Karpas-422 (cell line): ENCODE results near the gene OVCH1.

DNA sequence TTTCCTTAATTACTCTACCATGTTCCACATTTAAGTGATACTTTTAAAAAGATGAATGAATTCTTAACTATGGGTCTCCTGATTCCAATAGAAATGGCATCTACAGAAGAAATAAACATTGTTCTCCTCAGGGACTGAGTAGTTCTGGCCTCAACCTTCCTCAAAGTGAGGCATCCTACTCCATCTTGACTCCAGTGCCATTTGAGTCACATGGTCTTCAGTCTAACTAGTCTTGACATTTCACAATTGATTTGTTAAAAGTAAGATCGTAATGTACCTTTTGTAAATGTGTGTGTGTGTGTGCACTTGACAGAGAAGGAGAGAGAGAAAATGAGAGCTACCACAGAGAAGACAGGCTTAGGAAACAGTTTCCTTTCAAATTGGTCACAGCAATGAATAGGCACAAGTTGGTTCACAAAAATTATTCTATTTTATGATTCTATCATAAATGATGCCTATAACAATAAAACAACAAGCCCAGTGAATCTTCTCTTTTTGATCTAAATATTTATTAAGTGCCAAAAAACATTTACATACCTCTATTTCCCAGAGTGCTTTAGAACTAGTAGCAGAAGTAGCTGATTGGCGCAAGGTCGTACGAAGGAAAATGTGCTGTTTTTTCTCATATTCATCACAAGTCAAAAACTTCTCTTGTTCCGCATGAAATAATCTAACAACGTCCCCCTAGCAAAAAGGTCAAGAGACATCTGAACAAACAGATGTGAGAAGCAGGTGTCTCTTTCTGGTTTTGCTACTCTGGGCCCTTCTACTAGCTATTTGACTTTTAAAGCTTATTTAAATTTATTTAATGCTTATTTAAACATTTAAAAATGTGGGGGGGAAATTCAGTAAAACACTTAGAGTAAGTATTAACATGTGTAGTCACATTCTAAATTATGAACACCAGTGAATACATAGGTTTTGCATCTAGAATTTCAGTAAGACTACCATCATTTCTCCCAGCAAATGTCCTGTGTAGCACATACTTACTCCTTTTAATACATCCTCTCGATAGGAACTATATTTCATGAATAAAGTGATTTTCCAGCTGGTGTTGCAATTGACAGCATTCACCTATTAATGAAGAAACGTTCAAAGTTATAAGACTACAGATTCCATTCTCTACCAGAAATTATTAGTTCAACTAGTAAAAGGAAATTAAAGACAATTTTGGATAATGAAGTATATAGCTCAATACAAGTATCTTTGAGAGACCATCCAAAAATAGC, 117.8 kb downstream of the ITPR2 start:
- PRO-cap, result no peak
- RAMPAGE, long total RNA, result no peak

- PRO-cap, result unidirectional peak, plus-strand start at chr12:26830937; unidirectional peak, plus-strand start at chr12:26831084
- RAMPAGE, long total RNA, result no peak
Measured at GRCh38 chr12:26830513-26831858, 2.0 kb downstream of the ITPR2 start.

DNA sequence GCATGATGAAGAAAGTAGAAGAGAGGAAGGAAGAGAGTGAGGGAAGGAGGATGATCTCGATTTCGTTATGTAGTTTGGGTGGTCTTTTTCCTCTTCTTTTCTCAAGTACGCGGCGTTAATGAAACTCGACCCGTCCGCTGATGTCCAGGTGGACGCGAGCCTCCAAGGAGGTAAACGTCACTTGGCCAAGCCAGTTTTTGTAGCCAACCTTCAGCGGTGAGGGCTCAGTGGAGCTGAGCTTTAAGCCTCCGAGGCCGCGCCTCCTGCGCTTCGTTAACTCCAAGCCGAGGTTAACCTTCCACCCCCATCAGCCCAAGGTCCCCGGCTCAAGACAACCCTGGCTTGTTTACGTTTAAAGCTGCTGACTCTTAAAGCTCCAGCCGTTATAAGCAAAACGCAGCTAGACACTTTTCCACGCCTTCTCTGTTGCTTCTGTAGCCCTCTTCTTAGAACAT, 750 bp upstream of the ITPR2 start:
- PRO-cap, result no peak
- RAMPAGE, long total RNA, result no peak

DNA sequence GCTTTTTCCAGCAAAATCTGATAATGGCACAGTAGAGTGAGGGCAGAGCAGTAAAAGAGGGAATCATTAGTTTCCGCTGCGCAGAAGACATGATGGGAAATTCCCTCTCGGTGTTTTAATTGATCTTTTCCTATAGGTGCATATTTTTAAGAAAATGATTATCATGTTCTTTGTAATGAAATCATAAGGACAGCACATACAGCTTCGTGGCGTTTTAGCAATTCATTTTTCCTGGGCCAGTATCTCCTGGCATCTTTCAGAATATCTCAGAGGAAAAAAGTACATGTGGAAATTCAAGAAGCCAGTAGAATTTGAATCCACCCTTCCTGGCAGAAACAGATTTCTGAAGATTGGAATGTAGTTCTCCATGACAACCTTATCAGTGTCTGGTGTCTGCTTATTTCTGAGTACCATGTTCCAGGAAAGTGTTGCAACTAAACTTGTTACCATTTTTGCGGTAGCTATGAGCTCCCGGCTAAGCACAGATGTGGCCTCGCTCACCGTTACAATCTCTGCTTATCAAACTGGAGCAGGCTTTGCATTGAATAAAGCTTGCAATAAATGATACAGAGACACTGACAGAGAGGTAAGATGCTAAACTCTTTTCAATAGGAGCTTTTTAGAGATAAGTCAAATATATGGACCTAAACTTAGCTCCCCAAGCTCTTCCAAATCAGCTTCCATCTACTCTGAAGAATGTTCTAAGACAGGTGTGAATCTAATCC, 12.9 kb upstream of the ITPR2 start:
- PRO-cap, result no peak
- RAMPAGE, long total RNA, result no peak

- PRO-cap, result bidirectional peak, plus-strand start at chr12:26846717, minus-strand start at chr12:26846586
- RAMPAGE, long total RNA, result no peak
Measured at GRCh38 chr12:26846509-26846860, 13.5 kb upstream of the ITPR2 start.

GRCh38 chr12:27556470-27556901, 32.5 kb downstream of the PPFIBP1 start:
- PRO-cap, result no peak
- RAMPAGE, long total RNA, result no peak

DNA sequence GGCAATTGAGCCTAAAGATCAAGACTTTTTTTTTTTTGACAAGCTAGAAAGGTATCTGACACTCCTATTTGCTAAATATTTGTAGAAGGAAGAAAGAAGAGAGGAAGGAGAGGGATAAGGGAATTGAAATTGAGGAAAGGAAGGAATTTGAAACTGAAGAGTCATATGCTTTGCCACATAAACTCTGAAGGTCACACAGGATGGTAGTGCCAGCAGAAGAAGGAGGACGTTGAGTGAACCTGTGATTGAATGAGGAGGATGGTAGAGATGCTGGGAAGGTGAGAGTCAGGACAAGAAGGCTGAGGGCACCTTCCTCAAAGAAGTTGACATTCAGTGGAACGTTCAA, 67.0 kb downstream of the PPFIBP1 start:
- PRO-cap, result no peak
- RAMPAGE, long total RNA, result no peak

GRCh38 chr12:27647535-27648052, 48.7 kb upstream of the REP15 start:
- PRO-cap, result no peak
- RAMPAGE, long total RNA, result no peak

DNA sequence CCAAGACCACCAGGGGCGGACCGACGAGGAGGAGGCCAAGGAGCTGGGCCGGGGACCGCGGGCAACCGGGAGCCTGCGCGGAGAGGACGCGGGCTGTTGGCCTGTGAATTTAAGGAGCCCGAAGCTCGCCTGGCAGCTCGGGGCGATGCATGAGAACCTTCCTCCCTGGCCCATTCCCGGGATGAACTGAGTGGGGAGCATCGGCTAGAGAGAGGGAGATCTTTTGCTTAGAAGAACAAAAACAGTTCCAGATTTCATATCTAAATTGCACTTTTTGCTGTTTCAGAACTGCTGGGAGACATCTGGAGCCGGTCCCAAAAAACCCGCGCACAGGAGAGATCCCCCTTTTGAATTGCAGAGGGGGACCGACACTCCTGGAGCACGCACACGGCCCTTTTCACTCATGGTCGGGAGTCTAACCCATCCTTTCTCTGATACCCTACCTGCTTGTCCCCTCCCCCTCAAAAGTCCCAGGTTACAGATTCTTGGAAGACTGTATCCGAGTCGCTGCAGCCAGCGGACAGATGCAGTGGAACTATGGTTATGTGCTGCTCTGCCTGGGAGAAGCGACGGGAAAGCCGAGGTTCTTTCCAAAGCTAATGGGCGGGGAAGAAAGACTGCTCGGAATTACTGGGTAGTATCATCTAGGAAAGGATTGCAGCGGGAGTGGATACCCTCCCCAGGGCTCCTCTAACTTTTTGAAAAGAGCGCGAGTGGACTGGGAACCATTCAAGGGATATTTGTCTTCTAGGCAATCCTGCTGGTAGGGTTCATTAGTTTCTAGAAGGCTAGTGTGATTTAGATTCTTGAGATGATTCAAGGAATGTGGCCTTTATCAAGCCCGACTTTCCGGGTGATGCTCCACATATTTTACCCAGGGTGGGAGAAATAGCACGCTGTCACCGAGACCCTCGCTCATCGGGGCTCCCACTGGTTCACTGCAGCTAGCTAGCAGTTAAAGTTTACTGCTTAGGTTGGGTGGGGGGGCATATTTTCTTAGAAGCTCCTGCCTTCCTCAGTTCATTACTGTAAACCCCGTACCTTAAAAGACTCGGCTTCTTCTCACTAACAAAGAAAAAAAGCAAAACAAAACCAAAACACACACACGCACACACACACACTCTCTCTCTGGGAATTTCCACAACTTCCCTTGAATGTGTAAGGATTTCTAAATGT, 1.4 kb downstream of the PTHLH start:
- PRO-cap, result no peak
- RAMPAGE, long total RNA, result no peak

- PRO-cap, result no peak
- RAMPAGE, long total RNA, result no peak
Measured at GRCh38 chr12:27975165-27976169, 2.9 kb upstream of the PTHLH start.

DNA sequence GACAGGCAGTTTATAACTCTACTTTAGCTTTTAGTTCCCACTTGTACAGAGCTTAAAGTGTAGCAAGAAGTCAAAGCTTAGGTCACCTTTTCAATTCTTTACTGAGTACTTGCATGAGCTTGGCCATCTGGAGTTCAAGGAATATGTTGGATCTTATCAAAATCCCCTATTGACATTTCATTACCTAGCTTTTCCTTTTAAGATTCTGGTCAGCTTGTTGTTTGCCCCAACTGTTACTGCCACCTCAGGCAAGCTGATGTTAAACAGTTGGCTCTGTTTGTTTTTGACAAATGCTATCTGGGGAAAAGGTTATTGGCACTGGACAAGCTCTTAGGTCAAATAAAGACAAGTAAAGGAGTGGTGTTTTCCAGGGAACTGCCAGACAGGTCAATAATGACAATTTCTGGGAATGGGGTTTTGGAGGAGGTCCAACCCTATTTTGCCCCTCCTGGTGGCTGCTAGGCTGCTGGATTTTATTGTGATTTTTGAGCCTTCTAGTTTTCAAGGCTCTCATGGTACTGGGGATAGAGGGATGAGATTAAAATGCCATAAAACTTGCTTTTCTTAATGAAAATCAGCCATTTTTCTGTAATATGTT, 12.5 kb downstream of the CCDC91 start:
- PRO-cap, result no peak
- RAMPAGE, long total RNA, result no peak

GRCh38 chr12:28450082-28450638, 259.9 kb downstream of the CCDC91 start:
- PRO-cap, result no peak
- RAMPAGE, long total RNA, result no peak

DNA sequence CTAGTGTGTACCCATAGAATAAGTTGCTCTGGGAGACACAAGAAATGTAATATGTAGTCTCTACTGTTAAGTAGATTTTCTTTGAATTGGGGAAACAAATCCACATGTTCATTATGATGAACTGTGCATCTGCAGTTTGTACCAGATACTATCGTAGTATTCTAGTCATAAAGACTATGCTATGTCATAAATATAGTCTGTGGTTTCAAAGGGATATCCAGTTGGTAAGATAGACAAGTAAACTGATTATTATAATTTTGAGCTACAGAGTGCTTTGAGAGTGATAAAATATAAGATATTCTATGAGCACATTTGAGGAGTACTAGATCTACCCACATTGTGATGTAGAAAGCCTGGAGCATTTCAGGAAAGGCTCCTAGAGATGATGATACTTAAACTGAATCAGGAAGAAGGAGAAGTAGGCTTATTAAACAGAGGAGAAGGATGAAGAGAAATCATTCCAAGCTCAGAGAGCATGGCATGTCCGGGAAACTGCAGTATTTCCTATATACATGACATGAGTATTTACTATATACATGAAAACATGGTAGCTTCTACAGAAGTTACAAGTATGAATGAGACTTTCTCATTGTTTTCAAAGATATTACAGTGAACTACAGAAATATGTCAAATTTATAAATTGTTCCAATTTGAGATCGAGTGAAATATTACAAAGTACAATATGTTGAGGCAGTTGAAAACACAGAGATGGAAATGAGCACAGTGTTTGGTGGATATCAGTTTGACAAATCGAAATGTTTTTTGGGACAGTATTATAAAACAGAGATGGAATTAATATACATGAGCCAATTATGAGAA, 272.5 kb downstream of the CCDC91 start:
- PRO-cap, result no peak
- RAMPAGE, long total RNA, result no peak

GRCh38 chr12:28794297-28794684, 354.8 kb upstream of the FAR2 start:
- PRO-cap, result no peak
- RAMPAGE, long total RNA, result no peak

DNA sequence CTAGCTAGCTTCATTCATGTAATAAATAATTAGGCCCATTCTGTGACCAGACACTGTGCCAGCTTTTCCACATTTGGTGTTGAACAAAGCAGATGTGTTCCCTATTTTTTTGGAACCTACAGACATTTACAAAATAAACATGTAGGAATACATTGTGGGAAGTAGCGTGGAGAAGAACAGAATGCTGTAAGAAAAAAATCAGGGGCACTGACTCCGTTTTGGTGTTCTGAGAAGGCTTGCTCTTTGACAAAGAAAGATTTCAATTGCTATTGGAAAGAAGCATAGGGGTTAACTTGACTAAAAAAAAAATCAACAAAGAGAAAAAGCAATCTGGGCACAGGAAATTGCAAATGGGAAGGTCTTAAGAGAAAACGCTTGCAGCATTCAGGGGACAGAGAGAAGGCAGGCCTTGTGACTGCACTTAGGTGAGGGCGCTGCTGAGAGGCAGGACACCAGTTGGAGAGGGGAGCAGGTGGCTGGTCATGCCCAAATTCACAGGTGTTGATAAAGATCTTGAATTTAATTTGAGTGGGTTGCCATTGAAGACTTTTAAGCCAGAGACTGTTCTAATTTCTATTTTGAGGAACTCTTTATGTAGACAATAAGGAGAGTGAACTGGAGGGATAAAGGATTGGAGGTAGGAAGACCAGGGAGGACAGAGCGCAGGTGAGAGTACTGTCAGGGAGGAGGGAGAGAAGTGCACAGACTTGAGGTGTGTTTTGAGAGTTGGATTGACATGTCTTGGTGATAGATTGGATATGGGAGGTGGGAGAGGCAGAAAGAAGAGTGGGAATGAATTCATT, 4.2 kb downstream of the FAR2 start:
- PRO-cap, result no peak
- RAMPAGE, long total RNA, result no peak

DNA sequence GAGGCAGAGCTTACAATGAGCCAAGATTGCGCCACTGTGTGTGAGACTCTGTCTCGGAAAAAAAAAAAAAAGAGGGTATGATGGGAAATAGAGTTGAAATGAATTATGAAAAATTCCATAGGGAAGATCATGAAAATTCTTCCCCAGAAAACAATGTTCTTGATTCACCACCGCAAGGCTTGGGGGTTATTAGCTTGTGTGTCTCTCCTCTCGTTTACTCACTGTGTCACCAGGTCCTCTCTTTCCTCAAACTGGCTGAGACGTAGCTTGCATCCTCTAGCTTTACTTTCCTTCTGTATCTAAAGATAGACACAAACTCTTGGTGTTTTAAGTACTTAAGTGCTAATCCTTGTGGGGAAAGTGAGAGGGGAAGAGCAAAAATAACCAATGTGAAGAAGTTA, 10.4 kb downstream of the FAR2 start:
- PRO-cap, result no peak
- RAMPAGE, long total RNA, result no peak

DNA sequence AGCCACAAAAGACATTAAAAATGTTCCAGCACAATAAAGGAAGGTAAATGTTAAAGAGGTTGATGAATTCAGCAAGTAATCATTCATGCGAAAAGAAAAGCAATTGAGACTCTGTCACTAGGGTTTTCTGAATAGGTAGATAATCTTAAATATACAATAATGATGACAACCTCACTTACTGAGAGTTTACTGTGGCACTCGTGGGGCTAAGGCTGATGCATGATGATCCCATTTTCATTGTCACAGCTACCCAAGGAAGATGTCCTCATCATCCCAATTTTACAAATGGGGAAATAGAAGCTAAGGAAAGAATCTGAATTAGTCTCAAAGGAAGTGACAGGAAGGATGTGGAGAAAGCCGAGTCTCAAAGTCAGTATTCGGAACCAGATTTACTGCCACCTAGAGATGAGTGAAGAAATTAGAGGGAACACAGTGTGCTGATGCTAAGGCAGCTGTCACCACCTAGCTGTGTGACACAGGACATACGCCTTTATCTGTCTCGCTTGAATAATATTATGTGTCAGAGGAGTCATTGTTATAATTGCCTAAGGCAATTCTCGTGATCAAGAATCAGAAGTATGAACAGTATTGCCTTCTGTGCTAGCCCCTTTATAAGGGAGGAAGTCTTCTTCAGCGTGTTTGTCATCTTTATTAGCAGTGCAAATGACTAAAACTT, 63.3 kb downstream of the ERGIC2 start:
- PRO-cap, result no peak
- RAMPAGE, long total RNA, result no peak

DNA sequence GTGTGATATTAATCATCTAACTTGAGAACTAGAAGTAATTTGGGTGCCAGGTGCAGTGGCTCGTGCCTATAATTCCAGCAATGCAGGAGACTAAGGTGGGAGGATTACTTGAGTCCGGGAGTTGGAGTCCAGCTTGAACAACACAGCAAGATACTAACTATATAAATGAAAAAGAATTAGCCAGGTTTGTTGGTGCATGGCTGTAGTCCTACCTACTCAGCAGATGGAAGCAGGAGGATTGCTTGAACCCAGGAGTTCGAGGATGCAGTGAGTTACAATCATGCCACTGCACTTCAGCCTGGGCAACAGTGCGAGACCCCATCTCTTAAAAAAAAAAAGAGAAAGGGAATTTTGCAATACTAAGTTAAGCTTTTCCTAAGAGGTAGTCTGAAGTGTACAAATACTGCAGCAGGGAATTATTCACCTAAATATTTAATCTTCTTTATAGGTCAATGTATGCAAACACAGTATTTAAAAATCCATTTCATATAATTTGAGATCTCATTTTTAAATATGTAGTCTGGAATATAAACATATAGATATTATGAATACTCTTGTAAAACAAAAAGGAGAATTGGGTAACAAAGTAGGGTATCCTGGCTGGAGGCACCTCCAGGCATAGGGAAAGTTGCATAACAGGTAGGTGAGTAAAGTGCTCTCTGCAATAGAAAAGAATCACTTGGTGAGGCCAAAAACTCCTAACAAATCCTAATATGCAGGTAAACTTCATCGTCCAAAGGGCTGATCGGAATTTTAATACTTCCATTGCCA, 42.5 kb downstream of the ERGIC2 start:
- PRO-cap, result no peak
- RAMPAGE, long total RNA, result no peak

DNA sequence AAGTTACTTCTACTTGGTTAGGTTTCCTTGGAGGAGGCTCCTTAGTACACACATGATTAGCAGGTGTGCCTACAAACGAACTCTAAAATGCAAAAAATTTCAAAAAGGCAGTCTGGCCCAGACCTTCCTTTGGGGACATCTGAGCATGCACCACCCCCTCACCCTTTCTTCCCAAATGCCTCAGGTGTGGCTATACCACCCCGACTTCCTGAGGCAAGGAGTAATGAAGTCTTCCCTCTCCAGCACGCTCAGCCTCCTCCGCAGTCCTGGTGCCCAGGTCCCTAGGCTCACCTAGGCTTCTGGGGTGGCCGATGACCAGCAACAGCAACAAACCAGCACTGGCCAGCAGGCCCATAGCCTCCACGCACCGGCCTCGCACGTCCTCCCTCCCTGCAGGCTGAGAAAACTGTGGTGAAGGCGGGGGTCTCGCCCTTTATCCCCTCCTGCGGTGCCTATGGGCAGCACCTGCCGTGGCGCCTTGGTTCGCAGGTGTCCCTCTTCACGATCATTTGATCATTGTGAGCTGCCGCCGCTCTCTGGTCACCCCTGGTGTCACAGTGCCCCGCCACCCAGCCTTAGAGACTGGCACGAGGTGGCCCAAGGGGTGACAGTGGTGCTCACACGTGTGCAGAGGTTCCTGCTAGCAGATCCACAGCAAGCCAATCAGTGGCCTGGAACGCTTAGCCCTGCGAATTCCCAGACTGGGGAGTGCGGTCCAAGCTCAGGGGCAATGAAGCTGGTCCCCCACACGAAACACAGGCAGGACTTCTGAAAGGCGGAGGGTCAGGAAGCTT, at the start of gene OVCH1:
OVCH1 (minus strand) TSS at position 355 of the 794 bp plus-strand sequence.
- PRO-cap, result no peak
- RAMPAGE, long total RNA, result no peak

DNA sequence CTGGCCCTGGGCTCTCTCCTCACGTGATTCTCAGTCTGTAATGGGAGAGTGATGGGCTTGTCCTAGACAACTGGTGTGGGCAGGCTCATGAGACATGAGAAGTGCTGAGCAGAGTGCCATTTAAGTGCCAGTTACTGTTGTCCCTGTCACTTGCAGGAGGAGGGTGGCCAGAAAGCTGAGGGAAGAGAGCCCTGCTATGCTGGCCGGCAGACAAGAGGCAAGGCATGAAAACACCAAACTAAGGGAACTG, 48.6 kb upstream of the OVCH1 start:
- PRO-cap, result no peak
- RAMPAGE, long total RNA, result no peak